Ovary (tissue), 7 donors: ENCODE measurements around a stretch of chr7.

GRCh38 chr7:2532252-2532873, 12.8 kb downstream of the LFNG start:
- PRO-cap, 7 experiments = no peak in any of the 7 experiments
- RAMPAGE, long total RNA, 2 experiments = no peak in any of the 2 experiments

DNA sequence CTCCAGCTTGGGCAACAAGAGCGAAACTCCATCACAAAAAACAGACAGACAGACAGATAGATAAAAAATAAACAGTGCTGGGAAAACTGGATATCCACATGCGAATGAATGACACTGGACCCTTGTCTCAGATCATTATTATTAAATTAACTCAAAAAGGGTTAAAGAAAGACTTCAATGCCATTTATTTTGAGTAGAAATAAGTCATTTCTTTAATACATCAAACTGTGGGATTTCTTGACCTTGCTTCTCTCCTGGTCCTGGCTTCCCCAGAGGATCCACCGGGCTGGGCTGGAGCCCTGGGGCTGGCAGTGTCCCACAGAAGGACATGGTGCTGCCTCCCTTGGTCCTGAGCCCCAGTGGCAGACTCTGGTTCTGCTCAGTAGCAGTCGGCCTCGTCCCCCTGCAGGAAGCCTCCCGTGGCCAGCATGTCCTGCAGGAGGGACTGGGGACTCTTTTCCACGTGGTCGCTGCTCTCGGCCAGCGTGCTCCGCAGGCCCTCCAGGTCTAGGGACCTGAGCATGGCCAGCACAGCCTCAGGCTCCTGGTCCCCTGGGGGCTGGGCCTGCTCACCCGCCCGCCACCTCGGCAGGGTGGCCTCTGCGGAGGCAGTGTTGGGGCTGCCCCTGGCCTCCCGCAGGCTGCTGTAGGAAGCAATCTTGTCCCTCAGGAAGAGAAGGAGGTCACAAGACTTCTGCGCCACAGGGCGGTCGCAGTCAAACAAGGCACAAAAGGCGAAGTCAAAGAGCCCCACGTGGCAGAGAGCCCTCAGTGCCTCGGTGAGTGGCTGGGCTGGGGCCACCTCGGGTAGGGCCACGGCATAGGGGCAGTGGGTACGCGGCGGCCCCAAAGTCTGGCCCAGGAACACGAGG, 17.4 kb downstream of the BRAT1 start:
- PRO-cap, 7 experiments = no peak in any of the 7 experiments
- RAMPAGE, long total RNA, 2 experiments = no peak in any of the 2 experiments

DNA sequence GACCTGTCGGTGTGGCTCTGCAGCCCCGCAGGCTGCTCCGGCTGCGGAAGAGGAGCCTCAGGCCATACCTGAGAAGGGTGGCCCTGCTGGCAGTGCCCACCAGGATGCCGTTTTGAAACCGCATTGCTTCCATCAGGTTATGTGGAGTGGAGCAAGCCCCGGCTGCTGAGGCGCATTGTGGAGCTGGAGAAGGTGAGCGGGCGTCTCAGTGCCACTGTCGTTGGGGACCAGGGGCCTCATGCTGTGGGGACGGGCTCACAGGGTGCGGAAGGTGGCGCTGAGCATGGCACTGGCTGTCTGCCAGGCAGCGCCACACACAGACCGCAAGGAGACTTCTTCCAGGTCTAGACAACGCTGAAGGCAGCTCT, 28.9 kb downstream of the IQCE start:
- PRO-cap, 7 experiments = no peak in any of the 7 experiments
- RAMPAGE, long total RNA, 2 experiments = no peak in any of the 2 experiments

DNA sequence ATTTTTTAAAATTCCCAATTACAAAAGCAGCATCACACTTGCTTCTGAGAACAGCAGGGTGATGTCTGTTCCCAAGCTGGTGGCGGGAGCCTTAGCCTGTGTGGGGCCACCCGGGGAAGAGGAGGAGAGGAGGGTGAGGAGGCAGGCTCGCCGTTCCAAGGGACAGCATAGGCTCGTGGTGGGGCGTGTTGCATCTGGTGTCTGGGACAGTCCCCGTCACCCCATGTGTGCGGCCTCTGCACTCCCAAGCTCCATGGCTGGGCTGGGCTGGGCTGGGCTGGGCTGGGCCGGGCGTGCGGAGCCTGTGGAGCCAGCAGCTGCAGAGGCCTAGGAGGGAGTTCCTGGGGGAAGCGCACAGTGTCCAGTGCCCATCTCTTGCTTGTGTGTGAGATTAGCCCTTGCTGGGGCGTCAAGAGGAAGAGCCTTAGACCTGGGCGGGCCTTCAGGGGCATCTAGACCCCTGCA, 20.9 kb upstream of the TTYH3 start:
- PRO-cap, 7 experiments = no peak in any of the 7 experiments
- RAMPAGE, long total RNA, 2 experiments = no peak in any of the 2 experiments

GRCh38 chr7:2621980-2622768, 9.6 kb upstream of the TTYH3 start:
- PRO-cap, 7 experiments = no peak in any of the 7 experiments
- RAMPAGE, long total RNA, 2 experiments = no peak in any of the 2 experiments

- PRO-cap, 7 experiments = no peak in any of the 7 experiments
- RAMPAGE, long total RNA, 2 experiments = no peak in any of the 2 experiments
Observed at GRCh38 chr7:2649035-2649775, 17.4 kb downstream of the TTYH3 start.

DNA sequence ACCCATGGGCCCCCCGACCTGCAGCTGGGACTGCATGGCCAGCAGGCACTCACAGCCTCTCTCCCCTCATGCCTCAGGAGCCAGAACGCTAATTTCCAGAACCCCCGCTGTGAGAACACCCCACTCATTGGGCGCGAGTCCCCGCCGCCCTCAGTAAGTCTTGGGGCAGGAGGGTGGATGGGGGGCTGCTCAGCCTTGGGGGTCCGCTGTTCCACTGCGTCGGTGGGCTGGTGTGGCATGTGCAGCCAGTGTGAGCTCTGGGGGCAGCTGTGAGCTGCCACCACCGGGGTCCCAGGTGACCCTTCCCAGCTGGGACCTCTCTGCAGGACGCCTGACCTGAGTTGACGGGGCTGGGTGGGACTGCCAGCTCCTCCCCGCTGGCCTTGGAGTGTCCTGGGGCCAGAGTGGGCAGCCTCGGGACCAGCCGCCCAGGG, 27.1 kb downstream of the TTYH3 start:
- PRO-cap, 7 experiments = no peak in any of the 7 experiments
- RAMPAGE, long total RNA, 2 experiments = no peak in any of the 2 experiments

- PRO-cap, 7 experiments = no peak in any of the 7 experiments
- RAMPAGE, long total RNA, 2 experiments = no peak in any of the 2 experiments
Observed at GRCh38 chr7:2661951-2662429, 26.0 kb upstream of the AMZ1 start.

DNA sequence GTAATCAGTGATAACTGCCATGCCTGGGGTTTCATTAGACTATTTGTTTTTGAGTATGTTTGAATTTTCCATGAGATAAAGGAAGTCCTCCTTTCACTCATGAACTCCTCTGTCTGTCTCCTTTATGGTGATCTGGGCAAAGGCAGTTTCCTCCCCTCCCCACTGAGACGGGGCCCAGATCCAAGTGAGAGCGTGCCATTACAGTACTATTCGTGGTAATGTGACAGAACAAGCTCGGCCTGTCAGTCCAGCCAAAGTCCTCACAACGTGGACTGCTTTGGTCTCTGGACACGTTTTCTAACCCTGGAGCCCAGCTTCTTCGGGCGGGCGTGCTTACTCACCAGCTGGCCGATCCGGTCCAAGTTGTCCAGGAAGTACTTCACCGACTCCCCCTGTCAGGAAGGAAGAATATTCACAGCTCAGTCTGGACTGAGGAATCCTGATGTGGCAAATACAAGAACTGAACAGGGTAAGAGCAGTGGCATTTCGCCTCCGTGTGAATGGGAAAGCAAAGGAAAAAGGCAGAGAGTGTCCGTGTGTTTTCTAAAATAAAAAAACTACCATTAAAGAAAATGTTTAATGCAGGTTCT, 45.2 kb downstream of the AMZ1 start:
- PRO-cap, 7 experiments = no peak in any of the 7 experiments
- RAMPAGE, long total RNA, 2 experiments = no peak in any of the 2 experiments

DNA sequence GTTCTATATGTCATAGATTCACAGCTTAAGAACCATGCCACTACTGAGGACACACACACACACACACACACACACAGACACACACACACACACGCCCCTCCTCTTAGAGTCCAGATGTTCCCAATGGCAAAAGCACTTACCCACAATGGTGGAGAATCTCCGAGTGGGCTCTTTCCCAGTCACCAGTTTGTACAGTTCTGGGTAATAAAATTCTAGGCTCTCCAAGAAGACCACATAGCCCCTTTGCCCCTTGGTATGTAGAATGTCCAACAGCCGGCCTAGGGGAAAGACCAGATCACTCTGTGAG, 98.0 kb downstream of the CARD11 start:
- PRO-cap, 7 experiments = no peak in any of the 7 experiments
- RAMPAGE, long total RNA, 2 experiments = no peak in any of the 2 experiments

DNA sequence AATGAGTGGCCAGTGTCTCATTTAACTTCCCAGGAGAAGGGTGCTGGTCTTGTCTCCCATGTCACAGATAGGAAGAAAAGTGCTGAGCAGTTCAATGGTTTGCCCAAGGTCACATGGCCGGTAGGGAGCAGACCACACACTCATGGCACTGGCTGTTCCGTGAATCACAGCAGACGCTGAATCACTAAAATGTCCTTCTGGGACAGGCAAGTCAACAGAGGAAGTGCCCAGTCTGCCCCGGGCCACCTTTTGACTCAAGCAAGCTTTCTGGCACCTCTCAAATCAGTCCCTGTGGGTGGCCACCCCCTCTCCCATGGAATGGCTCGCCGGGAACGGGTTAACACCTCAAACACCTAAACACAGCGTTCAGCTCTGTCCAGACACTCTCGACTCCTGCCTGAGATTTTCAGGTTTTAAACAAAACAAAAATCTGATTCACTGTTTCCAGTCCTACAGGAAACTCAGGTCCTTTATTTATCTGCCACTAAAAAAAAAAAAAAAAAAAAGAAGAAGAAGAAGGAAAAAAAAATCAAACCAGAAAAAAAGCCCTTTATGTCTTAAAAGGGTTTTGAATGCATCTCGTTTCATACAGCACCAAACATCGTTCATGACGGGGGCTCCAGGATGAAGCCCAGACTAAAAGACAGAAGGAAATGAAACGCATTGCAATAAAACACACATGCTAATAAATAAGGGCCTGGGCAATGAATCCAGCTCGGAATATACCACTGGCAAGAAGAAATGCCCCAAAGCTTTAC, 15.5 kb downstream of the CARD11 start:
- PRO-cap, 7 experiments = no peak in any of the 7 experiments
- RAMPAGE, long total RNA, 2 experiments = no peak in any of the 2 experiments

GRCh38 chr7:3174349-3174921, 126.6 kb upstream of the SDK1 start:
- PRO-cap, 7 experiments = no peak in any of the 7 experiments
- RAMPAGE, long total RNA, 2 experiments = no peak in any of the 2 experiments

DNA sequence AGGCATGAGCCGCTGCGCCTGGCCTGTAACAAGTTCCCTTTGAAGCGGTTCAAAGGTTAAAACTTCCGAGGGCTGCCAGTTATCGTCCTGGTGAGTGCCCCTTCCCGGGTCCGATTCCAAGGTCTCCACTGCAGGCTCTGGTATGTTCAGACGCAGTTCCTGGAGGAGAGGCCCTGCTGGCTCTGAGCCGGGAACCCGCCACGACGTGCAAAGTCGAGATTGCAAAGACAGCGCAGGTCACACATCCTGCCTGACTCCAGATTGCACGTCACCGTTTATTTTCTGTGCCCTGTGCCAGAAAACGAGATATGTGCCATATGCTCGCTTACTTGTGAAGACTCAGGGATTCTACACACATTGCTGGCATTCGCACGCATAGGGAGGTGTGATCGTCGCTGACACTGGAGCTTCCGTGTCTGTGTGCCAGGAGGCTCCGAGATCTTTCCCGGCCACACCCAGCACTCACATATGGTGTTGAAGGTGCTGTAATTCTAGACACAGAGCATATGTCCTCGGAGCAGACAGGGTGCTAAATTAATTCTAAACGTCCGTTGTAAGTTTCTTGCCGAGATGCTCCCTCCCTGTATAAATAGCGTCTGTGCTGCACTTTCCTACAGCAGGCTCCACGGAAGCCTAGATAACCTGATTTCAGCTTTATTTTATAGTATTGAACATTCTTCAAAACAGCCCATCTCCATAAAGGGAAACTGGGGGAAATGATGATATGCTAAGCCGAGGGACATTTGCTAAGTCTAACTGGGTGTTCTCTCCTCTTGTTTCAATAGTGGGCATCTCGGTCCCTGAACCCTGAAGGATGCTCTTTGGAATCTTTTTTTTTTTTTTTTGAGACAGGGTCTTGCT, 119.5 kb upstream of the SDK1 start:
- PRO-cap, 7 experiments = peak in 3 of 7 experiments; most common plus-strand start position 498 of the sequence (in 2); most common minus-strand start position 139 of the sequence (in 3)
- RAMPAGE, long total RNA, 2 experiments = no peak in any of the 2 experiments

DNA sequence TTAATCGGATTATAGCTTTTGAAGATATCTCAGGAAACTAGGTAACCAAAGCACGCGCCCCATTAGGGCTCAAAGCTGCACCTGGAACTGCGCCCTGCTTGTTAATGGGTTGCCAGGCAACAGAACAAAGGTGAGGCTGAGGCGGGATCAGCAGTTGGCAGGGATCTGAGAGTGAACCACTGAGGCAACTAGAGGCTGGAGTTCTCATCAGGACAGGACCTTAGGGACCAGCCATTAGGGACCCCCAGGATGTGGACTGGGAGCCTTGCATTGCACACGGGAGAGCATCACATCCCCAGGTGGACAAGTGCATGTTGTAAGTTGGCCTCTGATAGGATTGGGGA, 6.3 kb upstream of the SDK1 start:
- PRO-cap, 7 experiments = no peak in any of the 7 experiments
- RAMPAGE, long total RNA, 2 experiments = no peak in any of the 2 experiments

GRCh38 chr7:3301975-3303118, 1.3 kb downstream of the SDK1 start:
- PRO-cap, 7 experiments = peak in 2 of 7 experiments; most common plus-strand start chr7:3302267 (in 1); most common minus-strand start chr7:3302098 (in 1)
- RAMPAGE, long total RNA, 2 experiments = no peak in any of the 2 experiments

DNA sequence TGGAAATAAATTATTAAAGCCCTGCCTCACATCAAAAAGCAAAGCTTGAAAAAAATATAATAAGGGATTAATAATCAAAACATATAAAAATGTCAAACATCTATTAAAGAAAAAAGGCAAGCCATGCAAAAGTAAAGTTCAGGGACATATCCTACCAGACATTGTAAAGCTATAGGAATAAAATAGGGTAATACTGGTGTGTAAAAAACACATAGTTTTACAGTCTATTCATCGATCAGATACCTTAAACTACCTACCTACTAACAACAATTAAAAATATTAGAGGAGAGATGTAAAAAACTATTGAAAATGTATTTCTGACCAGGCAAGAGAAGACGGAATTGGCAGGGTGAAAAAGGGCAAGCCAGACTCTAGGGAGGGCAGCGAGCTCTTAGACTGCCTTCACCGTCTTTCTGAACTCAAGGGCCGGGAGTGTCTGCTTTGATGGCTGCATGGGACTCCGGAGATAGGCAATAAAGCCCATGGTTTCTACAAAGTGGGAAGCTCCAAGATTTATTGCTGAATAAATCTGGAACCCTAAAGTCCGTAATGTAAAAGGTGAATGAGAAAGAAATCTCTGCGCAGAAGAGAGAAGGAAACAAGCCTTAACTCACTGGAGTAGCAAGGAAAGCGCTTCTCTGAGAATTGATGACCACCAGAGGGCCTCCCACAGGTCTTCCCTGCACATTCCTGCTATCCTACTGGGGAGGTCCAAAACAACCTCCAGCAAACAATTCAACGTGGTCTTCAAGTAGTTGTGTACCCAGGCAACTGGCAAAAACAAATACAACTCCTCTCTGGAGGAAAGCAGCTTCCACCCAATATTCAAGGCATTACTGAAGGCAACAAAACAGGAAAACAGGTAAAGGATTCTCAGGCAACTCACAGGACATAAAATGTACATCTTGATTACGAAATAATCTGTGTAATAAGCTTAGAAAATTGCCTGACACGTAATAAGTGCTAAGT, 181.2 kb downstream of the SDK1 start:
- PRO-cap, 7 experiments = no peak in any of the 7 experiments
- RAMPAGE, long total RNA, 2 experiments = start-site peak on the plus strand in 1 of 2 experiments, centred at position 744 of the sequence, 7 reads per replicate

- PRO-cap, 7 experiments = no peak in any of the 7 experiments
- RAMPAGE, long total RNA, 2 experiments = no peak in any of the 2 experiments
Observed at GRCh38 chr7:3529028-3529917, 228.2 kb downstream of the SDK1 start.

- PRO-cap, 7 experiments = no peak in any of the 7 experiments
- RAMPAGE, long total RNA, 2 experiments = no peak in any of the 2 experiments
Observed at GRCh38 chr7:3618937-3619281, 317.9 kb downstream of the SDK1 start.

DNA sequence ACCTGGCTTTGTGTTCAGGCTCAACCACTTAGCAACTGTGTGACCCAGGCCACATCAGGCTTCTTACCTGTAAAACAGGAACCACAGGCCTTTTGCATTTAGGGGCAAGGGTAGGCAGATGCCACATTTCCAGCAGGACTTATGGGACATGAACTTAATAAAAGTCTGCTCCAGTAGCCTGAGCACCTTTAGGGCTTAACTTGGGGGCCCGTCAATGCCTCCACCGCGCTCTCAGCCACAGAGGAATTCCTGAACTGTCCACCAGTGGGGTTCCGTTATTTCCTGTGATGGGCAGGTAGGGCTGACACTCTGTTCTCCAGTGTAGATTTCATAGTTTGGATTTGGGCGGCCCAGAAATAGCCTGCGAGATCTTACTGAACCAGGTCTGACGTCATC, 625.7 kb downstream of the SDK1 start:
- PRO-cap, 7 experiments = no peak in any of the 7 experiments
- RAMPAGE, long total RNA, 2 experiments = no peak in any of the 2 experiments

DNA sequence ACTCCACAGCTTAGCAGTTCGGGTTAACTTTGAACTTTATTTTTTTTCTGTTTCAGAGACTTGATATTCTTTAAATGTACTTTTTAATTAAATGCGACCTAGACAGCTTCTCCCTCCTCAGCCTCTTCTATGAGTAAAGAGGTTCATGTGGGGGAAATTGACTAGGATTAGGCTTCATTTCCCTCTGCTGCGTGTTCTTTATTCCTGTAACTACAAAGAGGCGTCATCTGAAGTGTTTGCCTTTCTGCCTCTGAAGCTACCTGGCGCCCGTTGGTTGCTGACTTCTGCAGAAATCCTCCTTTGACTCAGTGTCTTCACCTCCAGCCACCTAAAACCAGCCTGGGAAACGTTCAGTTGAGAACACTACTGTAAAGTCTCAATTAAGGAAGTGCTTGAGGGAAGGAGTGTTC, 642.6 kb downstream of the SDK1 start:
- PRO-cap, 7 experiments = no peak in any of the 7 experiments
- RAMPAGE, long total RNA, 2 experiments = no peak in any of the 2 experiments